SP-49 (cell line): Measurements from ENCODE around the genes NMT2 and MRC1.

DNA sequence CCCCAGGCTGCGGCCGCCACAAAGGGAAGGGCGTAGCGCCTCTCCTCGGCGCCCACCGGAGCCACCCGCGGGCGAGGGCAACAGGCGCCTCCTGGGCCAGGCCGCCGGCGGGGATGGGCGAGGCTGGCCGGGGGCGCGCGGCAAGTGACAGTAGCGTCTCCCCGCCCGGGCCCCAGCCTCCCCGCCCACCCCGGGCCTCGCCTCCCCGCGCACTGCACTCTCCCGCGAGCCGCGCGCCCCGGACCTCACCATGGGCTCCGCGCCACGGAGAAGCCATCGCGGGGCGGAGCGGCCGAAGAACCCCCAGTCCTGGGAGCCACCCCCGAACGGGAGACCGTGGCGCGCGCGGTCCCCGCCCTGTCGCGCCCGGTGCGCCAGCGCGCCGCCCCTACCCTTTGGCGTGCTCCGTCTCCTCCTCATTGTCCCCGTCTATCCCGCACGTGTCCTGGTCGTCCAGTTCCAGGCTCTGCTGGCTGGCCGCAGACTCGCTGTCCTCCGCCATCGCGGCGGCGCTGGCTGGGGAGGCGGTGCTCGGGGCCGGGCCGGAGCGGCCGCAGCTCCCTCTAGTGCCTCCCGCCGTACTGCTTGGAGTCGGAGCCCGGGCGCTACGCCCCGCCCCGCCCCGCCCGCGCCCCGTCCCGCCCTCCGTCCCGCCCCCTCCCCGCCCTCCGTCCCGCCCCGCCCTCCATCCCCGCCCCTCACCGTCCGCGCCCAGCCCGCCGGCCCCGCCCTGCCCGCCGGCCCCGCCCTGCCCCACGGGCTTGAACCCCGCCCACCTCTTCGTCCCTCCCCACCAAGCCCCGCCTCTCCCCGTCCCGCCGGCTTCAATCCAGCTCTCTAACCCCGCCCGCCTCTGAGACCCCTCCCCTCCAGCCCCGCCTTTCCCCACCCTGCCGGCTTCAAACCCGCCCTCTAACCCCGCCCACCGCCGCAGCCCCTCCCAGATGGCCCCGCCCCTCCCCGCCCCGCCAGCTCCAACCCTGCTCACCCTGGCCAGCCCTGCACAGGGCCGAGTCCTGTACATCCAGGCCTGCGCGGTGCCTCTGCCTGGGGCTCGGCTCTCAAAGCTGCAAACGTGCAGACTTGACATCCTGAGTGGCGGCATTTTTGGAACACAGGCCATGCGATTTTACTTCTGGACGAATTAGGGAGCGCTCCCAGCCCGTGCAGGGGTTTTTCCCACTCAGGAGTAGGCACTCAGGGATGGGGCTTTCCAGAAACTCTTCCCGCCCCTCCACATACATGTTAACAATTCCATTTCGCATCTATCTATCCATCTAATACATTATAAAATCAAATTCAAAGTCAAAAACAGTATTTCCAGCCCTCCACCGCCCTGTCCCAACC, at the start of gene NMT2:
NMT2 (minus strand) TSS at position 583 of the 1,347 bp plus-strand sequence.
- PRO-cap: unidirectional peak, minus-strand start at position 583 of the sequence

GRCh38 chr10:15212913-15214094, 44.8 kb upstream of the NMT2 start:
- PRO-cap: no peak

DNA sequence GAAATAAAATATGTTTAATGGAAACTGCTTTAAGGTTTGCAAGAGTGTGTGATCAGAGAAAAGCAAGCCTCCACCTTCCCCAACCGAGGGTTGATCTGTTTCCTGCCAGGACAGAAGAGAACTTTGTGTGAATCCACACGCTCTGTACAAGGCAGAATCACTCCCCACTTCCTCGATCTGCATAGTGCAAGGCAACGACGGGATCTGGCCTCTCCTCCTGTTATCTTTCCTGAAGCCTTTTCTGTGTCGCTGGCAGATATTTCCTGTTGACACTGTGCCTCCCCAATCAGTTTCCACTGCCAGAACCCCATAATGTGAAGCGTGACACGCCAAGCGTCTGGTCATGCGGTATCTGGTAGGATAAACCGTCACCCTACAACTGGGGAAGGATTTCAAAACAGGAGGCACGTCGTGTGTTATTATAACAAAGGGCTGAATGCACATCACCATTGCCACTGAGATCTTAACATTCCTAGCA, 57.3 kb downstream of the FAM171A1 start:
- PRO-cap: no peak

- PRO-cap: no peak
Measured at GRCh38 chr10:17151728-17152070, 22.1 kb upstream of the CUBN start.

- PRO-cap: no peak
Measured at GRCh38 chr10:17178938-17179599, 22.4 kb downstream of the TRDMT1 start.

DNA sequence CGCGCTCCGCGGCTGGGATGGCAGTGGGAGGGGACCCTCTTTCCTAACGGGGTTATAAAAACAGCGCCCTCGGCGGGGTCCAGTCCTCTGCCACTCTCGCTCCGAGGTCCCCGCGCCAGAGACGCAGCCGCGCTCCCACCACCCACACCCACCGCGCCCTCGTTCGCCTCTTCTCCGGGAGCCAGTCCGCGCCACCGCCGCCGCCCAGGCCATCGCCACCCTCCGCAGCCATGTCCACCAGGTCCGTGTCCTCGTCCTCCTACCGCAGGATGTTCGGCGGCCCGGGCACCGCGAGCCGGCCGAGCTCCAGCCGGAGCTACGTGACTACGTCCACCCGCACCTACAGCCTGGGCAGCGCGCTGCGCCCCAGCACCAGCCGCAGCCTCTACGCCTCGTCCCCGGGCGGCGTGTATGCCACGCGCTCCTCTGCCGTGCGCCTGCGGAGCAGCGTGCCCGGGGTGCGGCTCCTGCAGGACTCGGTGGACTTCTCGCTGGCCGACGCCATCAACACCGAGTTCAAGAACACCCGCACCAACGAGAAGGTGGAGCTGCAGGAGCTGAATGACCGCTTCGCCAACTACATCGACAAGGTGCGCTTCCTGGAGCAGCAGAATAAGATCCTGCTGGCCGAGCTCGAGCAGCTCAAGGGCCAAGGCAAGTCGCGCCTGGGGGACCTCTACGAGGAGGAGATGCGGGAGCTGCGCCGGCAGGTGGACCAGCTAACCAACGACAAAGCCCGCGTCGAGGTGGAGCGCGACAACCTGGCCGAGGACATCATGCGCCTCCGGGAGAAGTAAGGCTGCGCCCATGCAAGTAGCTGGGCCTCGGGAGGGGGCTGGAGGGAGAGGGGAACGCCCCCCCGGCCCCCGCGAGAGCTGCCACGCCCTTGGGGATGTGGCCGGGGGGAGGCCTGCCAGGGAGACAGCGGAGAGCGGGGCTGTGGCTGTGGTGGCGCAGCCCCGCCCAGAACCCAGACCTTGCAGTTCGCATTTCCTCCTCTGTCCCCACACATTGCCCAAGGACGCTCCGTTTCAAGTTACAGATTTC, 1.5 kb downstream of the VIM start:
- PRO-cap: bidirectional peak, plus-strand start at position 86 of the sequence, minus-strand start outside the sequence; unidirectional peak, plus-strand start at position 1,007 of the sequence

GRCh38 chr10:17231797-17232823, 4.1 kb downstream of the VIM start:
- PRO-cap: no peak

GRCh38 chr10:17232824-17233077, 4.7 kb downstream of the VIM start:
- PRO-cap: no peak

GRCh38 chr10:17766596-17767039, 14.6 kb downstream of the TMEM236 start:
- PRO-cap: no peak

GRCh38 chr10:17768807-17769483, 16.9 kb downstream of the TMEM236 start:
- PRO-cap: no peak

- PRO-cap: no peak
Measured at GRCh38 chr10:17808877-17809871, at the start of gene MRC1. MRC1 (plus strand) TSS chr10:17809348.

GRCh38 chr10:17891373-17892040, 60.2 kb upstream of the SLC39A12 start:
- PRO-cap: no peak

GRCh38 chr10:18520898-18521292, 130.5 kb downstream of the NSUN6 start:
- PRO-cap: no peak

DNA sequence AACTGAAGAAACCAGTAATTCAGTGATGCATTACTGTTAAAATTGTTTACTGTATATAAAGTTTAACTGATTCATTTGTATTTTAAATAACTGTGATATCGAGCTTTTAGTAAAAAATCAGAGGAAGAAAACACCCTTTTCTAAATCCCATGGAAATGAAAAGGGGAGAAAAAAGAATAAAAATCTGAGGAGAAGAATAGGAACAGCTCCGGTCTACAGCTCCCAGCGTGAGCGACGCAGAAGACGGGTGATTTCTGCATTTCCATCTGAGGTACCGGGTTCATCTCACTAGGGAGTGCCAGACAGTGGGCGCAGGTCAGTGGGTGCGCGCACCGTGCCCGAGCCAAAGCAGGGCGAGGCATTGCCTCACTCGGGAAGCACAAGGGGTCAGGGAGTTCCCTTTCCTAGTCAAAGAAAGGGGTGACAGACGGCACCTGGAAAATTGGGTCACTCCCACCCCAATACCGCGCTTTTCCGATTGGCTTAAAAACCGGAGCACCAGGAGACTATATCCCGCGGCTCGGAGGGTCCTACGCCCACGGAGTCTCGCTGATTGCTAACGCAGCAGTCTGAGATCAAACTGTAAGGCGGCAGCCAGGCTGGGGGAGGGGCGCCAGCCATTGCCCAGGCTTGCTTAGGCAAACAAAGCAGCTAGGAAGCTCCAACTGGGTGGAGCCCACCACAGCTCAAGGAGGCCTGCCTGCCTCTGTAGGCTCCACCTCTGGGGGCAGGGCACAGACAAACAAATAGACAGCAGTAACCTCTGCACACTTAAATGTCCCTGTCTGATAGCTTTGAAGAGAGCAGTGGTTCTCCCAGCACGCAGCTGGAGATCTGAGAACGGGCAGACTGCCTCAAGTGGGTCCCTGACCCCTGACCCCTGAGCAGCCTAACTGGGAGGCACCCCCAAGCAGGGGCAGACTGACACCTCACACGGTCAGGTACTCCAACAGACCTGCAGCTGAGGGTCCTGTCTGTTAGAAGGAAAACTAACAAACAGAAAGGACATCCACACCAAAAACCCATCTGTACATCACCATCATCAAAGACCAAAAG, 23.8 kb downstream of the NSUN6 start:
- PRO-cap: no peak

DNA sequence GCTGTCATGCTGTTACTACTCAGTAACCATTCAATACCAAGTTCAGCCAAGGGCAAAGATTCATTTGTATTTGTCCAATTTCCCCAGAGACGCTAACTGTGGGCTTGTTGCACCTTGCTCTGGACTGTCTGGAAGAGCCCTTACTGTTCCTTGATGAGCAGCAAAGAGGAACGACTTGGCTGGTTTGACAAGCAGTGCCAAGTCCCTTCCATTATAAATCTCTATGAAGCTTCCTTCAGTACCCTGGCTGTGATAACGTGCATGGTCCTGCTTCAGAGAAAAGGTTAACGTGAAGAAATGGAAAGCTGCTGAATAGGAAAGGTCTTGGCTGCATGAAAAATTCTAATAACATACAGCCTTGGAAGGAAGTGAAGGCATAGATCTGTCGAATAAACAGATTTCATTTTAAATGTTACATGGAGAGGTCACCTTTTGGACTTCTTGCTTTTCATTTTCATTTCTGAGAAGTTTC, 2.0 kb downstream of the MALRD1 start:
- PRO-cap: no peak

DNA sequence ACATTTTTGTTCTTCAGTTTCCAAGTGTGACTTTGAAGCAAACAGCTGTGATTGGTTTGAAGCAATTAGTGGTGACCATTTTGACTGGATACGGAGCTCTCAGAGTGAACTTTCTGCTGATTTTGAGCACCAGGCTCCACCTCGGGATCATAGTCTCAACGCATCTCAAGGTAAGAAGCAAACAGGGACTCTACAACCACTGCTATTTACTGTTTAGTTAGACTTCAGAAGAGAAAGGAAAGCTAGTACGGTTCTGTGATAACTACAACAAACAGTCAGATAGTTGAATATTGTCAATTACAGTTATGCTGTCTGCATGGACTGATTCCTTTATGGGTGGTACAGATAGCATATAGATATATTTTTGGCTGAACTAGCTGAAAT, 155.1 kb downstream of the MALRD1 start:
- PRO-cap: no peak

- PRO-cap: no peak
Measured at GRCh38 chr10:19638365-19639202, 177.6 kb upstream of the PLXDC2 start.

DNA sequence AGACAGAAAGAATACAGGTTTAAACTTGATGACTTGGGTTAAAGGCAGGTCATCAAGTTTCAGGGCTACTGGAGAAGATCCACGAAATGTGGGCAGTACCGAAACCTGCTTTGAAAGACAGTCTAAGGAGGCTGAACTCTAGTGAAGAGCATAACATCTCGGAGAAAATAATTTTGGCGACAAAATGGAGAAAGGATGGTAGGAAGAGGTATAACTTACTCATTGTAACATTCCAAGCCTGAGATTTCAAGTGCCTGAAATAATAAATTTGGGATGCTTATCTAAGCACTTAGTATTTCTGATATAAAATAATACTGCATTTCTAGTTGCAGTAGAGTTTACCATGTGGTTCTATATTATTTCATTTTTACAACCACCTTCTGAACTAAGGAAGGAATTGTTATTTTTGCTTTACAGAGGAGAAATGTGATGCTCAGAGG, 26.5 kb upstream of the PLXDC2 start:
- PRO-cap: no peak

DNA sequence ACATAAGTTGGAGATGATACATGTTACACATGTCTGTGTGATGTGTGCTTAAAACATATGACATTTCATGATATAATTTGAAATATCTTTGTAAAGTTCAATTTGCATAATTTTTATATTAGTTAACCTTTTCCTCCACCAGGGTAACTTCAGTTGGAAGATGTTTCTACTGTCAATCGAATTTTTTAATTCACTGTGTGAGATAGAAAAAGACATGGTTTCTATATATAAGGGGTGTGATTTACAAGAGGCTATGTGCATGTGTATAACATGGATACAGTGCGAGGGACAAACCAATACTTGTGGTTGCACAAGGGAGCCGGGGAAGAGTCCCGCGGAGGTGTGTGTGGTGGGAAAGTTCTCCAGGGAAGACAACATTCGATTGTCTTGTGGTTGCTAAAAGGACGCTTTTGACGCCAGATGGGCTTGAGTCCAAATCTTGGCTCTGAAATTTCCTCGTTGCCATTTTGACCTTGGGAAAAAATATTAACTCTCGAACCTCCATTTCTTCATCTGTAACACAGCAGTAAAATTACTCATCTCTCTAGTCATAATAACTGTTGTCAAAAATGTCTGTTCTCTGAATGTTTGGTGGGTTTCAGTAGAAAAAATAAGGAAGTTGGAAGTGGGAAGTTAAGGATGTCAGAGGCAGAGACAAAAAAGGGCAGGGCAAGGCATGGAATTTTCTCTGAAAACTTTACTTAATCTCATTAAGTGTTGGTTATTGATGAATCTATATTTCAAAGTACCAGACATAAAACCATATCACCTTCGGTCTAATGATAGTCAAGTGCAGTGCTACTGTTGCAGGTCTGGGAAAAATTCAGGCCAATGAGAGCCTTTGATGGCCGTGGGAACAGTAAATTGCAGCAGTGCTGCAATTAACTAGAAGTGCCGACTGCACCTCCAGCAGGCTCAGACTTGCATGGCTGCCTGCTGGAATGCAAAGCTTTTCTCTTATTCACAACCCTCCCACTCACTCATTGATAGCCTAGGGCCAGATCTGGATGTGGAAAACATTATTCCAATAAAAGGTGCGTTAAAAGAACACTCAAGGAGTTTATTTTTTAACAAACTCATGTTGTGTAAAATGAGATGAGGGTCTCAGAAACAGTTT, 16.6 kb downstream of the PLXDC2 start:
- PRO-cap: no peak

DNA sequence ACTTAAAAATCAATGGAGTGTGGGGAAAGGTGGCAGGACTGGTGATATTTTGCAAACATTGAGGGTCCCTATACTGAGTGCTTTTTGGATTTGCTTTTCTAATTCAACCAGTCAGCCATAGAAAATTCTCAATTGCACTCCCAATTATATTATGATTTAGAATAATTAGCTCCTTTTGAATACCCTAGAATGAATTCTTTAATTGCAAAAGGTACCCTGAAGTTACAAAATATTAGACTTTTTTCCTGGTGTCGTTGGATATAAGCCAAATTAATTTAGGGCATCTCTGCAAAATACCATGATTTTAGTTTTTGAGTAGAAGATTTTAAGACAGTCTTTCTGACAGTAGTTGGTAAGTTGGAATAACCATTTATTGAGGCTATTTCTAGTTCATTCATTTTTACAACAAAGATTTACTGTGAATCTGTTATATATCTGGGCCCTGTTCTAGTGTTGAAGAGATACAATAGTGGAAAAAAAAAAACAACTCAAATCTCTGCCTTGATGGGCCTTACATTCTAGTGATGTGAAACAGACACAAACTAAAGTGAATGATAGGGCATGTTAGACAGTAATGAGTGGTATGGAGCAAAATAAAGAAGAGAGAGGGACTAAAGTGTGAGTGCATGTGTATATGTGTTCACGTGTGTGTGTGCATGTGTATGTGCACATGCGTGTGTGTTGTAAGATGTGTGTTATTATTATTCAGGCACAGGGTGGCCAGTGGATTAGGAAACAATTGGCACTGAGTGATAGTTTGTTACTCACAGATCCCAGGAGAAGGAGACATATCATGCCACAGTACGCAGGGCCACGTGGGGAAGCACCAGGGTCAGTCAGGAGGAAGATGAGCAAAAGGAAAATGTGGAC, 89.5 kb downstream of the PLXDC2 start:
- PRO-cap: no peak